Fibroblast of villous mesenchyme (primary cell): ENCODE data around the genes LARP4B and WDR37.

- CAGE, long polyA plus RNA: no peak
Measured at GRCh38 chr10:134362-135391, 578 bp upstream of the ZMYND11 start.

GRCh38 chr10:135913-136650 is 827 bp downstream of the ZMYND11 start:
- CAGE, long polyA plus RNA: no peak

DNA sequence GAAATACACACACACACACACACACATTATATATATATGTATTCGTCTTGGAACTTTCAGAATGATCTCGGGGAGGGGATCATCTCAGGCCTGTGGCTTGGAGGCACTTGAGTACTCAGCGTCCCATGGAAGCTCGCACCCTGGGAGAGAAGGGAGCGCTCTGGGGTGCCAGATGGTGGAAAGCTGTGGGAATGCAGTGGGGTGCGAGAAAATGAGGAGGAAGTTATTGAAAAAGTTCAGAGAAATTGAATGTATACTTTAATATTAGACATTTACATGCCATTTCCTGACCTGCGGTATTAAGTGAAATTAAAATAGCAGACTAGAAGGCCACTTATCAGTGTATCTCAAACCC is 66.3 kb downstream of the ZMYND11 start:
- CAGE, long polyA plus RNA: no peak

GRCh38 chr10:306484-307500 is 171.5 kb downstream of the ZMYND11 start:
- CAGE, long polyA plus RNA: no peak

GRCh38 chr10:373047-373473 is 237.8 kb downstream of the ZMYND11 start:
- CAGE, long polyA plus RNA: no peak

DNA sequence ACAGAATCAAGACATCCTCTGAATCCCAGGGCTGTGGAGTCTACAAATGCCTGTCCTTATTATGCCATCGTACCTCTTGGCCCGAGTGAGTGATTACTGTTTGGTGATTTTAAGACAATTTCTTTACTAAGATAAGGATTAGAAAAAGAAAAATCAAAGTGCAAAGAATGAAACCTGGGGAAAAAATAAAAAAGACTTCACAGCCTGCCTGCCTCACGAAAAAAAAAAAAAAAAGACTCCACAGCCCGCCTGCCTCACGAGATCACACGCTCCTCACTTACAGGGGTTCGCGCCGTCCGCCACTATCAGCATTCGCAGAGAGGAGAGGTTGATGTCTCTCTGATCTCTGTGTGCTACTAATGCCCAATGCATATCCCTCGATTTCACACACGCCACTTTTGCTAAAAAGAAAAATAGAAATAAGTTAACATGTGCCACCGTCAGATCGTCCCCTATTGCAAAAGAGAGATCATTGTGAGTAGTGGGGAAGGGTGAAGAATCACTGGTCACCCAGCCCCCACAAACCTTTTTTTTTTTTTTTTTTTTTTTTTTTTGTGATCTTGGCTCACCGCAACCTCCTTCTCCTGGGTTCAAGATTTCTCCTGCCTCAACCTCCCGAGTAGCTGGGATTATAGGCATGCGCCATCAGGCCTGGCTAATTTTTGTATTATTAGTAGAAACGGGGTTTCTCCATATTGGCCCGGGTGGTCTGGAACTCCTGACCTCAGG is 248.7 kb downstream of the ZMYND11 start:
- CAGE, long polyA plus RNA: no peak

- CAGE, long polyA plus RNA: no peak
Measured at GRCh38 chr10:486135-486844, 203.2 kb downstream of the DIP2C start.

DNA sequence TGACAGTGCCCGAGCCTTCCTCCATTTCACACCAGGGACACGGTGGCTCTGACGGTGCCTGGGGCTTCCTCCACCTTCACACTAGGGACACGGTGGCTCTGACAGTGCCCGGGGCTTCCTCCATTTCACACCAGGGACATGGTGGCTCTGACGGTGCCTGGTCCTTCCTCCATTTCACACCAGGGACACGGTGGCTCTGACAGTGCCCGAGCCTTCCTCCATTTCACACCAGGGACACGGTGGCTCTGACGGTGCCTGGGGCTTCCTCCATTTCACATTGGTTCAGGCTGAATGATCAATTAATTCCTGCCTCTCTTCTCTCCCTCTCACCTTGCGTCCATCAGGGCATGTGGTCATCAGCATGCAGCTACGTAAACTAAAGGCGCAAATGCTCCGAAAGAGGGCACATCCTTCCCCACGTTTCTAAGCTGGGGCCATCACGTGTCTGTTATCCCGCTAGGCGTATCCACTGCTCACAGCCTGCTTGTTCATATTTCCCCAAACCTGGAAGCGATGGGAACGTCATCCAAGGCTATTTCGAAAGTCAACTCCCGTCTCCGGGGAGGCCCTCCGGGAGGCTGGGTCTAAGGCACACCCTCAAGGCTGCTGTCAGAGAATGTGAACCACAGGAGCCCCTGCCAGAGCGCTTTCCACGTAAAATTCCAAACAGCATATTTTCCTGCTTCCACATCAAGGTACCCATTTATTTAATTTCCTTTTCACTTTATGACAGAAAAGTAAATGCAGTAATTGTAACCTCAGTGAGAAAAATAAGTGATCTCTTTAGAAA is 199.3 kb downstream of the DIP2C start:
- CAGE, long polyA plus RNA: no peak

DNA sequence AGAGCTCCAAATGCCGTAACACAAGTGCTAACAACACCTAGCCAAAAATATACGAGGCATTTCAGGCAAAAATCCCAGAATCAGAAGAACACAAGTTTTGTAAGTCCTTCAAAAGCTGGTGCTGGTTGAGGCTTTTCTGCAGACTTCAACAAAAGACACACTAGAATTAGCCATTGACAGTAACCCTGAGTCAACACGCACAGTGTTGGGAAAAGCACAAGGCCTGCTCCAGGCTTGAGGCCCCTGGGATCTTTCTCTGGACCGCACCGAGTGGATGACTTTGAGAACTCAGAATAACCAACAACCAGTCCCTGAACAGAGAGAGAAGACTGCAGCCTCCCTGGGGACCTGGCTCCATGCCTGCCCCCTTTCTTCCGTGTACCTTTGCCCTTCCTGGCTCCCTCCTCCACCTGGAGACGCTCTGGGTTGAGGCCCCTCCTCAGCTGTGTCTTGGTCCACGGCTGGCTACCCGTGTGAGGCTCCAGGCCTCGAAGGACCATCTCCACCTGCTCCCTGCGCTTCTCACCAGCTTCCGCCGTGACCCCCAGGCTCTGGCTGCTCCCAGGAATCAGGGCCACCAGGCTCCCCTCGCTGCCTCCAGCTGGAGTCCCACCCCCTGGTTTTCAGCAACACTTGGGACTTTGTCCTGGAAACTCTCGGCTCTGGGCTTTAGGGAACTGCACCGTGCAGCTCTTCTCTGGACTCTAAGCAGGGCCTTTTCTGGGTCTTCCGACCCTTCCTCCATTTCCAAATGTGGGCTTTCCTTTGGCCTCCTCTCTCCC is 28.4 kb downstream of the DIP2C start:
- CAGE, long polyA plus RNA: no peak

GRCh38 chr10:789330-789936 is 100.0 kb upstream of the DIP2C start:
- CAGE, long polyA plus RNA: no peak

DNA sequence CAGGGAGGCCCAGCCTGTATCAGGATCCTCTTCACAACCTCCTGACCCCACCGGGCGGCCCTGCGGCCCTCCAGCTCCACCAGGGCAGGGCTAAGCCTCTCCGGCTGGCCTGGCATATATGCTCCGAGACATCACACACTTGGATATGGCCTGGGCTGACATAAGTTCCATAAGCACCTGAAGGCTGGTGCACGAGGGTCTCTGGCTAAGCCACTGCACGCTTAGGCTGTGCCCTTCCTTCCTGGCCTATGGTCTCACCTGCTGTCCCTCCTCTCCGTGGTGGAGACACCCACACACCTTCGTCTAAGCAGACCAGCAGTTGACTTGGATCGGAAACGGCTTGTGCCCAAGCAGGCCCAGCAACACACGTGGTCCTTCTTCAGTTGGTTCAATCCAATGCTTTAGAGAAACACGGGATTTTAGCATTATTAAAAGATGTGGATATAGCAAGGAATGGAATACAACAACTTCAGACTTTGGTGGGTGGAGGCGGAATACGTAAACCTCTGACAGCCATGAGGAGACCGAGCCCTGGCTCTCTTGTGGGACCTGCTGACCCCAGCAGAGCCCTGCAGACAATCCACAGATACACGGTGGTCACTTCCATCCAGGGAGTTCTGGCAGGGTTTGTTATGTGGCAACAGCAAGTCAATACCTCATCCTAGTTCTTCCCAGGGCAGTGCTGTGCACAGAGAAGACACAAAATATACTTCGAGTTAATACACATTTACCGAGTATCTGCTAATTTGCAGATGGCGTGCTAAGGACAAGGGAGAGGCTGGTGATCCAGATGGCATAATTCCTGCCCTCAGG is 118.3 kb upstream of the DIP2C start:
- CAGE, long polyA plus RNA: no peak

DNA sequence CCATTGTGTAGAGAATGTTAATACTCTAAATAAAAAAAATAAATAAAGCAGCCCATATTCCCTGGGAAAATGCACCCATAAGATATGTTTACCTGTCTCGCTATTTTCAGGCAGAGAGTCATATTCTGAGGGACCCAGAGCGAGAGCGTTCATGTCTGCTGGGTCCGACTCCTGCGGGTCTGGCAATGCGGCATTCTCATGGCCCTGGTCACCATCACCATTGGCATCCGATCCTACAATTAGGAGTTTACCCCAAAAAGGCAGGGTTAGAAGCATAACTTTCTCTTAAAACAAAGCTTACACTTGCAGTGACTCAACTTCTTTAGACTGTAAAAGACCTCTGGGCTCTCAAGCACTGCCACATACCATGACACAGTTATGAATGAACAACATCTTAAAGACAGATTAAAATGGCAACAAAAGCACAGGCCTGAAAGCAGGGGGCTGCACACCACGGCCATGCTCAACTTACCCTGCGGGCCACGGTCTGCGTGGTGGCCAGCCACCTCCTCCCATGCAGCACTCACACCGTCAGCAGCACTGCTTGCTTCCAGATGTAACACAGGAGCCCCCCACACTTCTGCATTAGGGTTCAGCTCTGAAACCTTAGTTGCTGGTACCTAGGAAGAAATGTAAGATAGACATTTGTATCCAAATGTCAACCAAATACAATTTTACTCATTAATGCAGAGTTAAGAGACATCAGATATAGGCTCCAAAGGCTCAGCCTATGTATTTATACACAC is 67.7 kb downstream of the LARP4B start:
- CAGE, long polyA plus RNA: no peak

GRCh38 chr10:878940-879424 is 52.5 kb downstream of the LARP4B start:
- CAGE, long polyA plus RNA: no peak

- CAGE, long polyA plus RNA: no peak
Measured at GRCh38 chr10:885283-885939, 46.1 kb downstream of the LARP4B start.

GRCh38 chr10:895429-895842 is 36.1 kb downstream of the LARP4B start:
- CAGE, long polyA plus RNA: no peak

- CAGE, long polyA plus RNA: no peak
Measured at GRCh38 chr10:931046-931913, at the start of gene LARP4B. LARP4B (minus strand) TSS chr10:931705.

DNA sequence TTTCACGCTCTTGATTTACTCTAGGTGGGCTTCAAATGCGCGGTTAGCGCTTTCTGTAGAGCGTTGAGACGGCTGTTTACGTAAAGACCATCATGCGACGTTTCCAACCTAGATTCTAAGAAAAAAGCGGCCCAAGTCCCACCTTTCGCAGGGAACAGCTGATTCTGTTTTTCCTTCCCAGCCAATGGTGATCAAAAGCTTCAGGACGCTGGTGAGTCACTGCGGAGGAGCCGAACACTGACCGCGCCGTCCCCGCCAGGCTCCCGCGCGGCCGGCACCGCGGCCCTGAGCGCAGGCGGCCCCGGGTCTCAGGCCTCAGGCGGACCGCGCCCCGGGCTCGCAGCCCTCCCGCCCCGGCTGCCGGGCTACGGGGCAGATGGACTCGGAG is at the start of gene WDR37:
TSS of gene WDR37 (plus strand) at position 219 of the 388 bp plus-strand sequence.
- CAGE, long polyA plus RNA: no peak

GRCh38 chr10:1063250-1063870 is 7.2 kb downstream of the WDR37 start:
- CAGE, long polyA plus RNA: no peak

- CAGE, long polyA plus RNA: no peak
Measured at GRCh38 chr10:1488857-1489655, 248.3 kb downstream of the ADARB2 start.

DNA sequence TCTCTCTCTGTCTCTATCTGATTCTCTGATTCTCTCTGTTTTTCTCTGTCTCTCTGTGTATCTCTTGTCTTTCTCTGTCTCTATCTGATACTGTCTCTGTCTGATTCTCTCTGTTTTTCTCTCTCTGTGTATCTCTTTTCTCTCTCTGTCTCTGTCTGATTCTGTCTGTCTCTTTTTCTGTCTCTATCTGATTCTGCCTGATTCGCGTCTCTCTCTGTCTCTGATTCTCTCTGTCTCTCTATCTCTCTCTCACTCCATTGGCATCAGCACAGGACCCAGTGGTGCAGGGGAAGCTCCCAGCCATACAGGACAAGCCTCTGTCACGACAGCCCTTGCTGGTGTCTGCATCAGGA is 79.0 kb downstream of the ADARB2 start:
- CAGE, long polyA plus RNA: no peak